Measurements from ENCODE around the gene METTL27.

DNA sequence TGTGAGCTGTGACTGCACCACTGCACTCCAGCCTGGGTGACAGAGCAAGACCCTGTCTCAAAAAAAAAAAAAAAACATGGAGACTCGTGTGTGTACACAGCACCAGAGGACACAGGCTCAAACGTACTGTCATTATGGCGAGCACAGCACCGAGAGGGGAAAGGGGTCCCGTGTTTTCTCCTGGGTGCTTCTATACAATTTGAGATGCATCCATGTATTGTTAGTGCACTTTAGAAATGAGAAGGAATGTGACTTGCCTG, 35.0 kb downstream of the FKBP6 start:
- PRO-cap: no peak

DNA sequence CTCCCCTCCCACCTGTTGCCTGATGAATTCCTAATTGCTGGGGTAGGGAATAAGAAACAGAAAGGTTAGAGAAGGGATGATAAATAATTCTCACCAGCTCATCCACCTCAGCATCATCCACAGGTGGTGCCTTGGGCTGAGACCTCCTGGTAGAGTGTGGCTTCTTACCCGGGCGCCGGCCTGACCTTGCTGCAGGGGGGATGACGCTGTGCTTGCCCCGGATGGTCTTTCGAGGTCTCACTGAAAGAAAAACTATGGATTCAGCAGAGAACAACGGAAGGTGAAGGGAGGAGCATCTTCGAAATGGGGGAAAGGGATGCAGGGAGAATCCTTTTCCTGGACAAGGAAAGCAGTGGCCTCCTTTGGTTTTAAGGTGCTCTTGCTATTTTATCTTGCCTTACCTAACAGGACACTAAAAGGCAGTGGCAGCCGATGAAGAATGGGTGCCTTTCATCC, 10.3 kb downstream of the FZD9 start:
- PRO-cap: no peak

DNA sequence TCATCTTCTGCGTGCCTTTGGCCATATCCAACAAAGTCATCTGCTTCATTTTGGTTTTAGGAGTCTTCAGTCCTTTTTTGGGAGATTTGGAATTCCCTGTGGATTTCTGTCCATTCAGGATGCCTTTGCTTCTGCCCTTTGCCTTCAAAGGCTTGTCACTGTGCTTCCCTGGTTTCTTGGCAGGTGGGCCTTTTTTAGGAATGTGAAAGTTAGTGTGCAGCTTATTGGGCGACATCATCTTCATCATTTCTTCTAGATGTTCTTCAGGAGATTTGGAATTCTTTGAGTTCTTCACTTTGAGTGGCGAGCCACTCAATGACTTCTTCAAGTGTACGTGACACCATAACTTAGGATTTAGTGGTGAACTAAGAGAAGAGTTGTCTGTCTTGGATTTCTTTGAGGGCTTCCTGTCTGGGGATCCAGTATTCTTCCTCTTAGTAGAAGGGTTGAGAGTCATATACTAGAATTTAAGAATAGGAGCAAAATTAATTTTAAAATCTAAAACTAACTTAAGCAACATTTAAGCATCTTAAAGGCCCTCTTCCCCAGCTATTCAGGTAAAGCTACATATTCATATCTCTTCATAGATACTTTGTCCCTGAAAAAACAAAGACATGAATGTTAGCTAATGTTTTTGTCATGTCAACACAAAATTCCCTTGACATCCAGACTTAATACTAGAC, 43.8 kb downstream of the BAZ1B start:
- PRO-cap: no peak

GRCh38 chr7:73508226-73508703, 13.8 kb downstream of the BAZ1B start:
- PRO-cap: no peak

DNA sequence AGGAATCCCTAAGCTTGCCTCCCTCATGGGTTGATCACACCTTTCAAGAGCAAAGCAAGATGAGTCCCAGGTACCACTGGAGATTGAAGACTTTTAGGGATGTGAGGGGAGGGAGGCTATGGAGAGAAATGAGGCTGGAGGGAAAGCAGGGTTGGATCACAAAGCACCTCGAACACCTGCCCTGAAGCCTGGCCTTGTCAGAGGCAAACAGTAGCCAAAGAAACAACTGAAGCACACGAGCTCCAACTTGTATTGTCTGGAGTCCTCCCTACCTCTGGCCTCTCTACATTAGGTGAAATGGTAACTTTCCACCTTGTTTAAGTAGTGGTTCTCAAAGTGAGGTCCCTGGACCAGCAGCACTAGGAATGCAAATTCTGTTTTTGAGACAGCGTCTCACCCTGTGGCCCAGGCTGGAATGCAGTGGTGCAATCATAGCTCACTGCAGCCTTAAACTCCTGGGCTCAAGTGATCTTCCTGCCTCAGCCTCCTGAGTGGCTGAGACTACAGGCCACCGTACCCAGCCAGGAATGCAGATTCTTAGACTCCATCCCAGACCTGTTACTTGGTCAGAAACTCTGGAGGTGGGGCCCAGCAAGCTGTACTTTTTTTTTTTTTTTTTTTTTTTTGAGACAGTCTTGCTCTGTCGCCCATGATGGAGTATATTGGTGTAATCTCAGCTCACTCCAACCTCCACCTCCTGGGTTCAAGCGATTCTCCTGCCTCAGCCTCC, 6.7 kb upstream of the TBL2 start:
- PRO-cap: no peak

- PRO-cap: no peak
These were observed 22.1 kb upstream of the TBL2 start for GRCh38 chr7:73600317-73601103.

DNA sequence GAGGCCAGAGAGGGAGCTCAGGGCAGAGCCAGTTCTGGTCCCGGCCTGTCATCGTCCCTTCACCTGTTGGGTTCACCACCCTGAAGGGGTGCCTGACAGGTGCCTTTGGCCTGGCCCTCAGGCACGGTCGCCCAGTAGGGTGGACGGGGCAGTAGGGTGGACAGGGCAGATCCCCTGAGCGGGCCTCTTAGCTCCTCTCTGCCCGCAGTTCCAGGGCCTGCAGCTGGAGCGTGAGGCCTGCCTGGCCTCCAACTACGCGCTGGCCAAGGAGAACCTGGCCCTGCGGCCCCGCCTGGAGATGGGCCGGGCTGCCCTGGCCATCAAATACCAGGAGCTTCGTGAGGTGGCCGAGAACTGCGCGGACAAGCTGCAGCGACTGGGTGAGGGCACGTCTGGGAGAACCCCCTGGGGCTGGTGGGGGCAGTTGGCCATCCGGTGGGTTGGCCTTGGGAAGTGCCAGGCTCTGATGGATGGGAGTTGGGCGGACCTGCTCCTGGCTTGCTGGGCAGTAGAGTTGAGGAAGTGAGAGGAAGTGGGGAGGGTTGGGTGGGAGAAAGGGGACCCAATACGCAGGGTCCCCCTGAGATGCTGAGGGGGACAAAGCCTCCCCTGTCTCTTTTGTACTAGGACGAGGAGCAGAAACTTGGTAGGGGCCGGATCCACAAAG, 1.7 kb downstream of the VPS37D start:
- PRO-cap: no peak

DNA sequence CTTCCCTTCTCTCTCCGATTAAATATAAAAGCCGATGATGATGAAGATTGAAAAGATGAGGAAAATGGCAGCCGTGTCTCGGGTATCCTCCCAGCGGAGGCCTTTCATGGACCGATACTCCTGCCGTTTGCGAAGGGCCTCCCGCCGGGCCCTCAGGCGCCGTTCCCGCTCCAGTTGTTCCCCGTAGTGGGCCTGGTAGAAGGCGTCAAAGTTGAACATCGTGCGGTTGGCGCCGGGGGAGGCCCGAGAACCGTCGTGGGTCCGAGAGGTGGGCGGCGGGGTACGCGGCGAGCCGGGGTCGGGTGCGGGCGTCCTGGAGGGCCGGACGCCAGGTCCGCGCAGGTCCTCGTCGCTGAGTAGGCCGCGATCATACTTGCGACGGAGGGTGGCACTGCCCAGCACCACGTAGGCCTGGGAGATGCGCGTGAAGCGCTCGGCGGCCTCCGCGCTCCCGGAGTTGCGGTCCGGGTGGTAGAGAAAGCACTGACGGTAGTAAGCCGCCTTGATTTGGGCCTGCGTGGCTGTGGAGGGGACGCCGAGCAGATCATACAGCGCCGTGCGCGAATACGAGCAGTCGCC, 439 bp downstream of the DNAJC30 start:
- PRO-cap: no peak

GRCh38 chr7:73697292-73697810, 14.0 kb downstream of the BUD23 start:
- PRO-cap: unidirectional peak, plus-strand start at chr7:73697522

DNA sequence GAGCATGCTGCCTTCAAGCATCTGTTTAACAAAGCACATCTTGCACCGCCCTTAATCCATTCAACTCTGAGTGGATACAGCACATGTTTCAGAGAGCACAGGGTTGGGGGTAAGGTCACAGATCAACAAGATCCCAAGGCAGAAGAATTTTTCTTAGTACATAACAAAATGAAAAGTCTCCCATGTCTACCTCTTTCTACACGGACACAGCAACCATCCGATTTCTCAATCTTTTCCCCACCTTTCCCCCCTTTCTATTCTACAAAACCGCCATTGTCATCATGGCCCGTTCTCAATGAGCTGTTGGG, 26.7 kb upstream of the CLDN3 start:
- PRO-cap: no peak

GRCh38 chr7:73823078-73823366, 7.8 kb upstream of the CLDN4 start:
- PRO-cap: no peak

GRCh38 chr7:73832656-73833228, 1.9 kb downstream of the CLDN4 start:
- PRO-cap: bidirectional peak, plus-strand start at chr7:73832834, minus-strand start at chr7:73832290; bidirectional peak, plus-strand start at chr7:73832907, minus-strand start at chr7:73832902

GRCh38 chr7:73842030-73842932, at the start of gene METTL27:
TSS of gene METTL27 (minus strand) at chr7:73842516.
- PRO-cap: bidirectional peak, plus-strand start at chr7:73842716, minus-strand start at chr7:73842507

- PRO-cap: no peak
These were observed 11.3 kb downstream of the ELN start for GRCh38 chr7:74039166-74039867.

DNA sequence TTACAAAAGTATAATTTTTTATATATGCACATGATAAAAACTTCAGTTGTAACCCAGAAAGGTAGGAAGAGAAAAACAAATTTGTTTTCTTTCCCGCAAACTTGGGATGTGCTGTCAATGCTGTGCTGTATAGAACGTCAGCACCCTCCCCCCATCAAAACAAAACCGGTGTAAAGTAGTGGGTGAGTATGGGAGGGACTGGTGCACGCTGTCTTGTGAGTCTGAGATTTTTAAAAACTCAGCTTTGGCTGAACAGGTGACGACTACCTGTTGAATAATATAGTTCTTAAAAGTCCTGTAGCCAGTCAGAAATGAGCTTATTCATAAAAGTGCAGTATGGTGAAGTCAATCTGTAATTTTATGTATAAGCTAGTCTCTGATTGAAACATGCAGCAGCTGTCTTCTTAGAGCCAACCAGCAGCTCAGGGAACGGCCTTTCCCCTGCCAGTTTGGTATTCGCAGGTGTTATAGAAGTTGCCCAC, 16.8 kb downstream of the EIF4H start:
- PRO-cap: no peak

DNA sequence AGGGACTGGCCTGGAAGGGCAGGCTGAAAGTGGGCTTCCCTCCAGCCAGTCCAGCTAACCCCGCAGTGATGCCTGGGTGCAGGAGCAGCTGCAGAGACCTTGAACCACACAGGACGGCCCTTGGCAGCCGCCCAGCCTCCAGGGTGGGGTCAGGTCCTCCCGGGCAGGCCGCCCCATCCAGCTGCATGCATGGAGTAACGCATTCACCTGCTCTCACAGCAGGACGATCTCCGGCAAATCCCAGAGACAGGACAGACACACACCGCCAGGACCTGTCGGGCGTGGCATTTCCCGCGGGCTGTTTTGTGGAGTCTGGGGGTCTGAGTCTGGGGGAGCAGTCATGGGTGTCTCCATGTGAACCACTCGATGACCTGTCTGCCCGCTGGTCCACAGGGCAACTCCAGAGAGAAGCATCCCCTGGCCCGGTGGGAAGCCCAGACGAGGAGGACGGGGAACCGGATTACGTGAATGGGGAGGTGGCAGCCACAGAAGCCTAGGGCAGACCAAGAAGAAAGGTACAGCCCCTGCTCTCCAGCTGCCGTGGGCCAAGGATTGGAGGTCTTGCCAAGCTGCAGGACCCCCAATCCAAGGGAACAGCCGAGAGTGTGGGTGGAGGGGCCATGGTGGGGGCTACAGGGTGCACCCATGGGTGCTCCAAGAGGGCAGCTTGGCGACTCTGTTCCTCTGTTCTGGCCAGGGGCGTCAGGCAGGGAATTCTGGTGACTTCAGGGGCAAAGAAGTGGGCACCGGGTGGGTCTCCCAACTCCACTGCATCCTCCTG, 14.6 kb downstream of the LAT2 start:
- PRO-cap: no peak

DNA sequence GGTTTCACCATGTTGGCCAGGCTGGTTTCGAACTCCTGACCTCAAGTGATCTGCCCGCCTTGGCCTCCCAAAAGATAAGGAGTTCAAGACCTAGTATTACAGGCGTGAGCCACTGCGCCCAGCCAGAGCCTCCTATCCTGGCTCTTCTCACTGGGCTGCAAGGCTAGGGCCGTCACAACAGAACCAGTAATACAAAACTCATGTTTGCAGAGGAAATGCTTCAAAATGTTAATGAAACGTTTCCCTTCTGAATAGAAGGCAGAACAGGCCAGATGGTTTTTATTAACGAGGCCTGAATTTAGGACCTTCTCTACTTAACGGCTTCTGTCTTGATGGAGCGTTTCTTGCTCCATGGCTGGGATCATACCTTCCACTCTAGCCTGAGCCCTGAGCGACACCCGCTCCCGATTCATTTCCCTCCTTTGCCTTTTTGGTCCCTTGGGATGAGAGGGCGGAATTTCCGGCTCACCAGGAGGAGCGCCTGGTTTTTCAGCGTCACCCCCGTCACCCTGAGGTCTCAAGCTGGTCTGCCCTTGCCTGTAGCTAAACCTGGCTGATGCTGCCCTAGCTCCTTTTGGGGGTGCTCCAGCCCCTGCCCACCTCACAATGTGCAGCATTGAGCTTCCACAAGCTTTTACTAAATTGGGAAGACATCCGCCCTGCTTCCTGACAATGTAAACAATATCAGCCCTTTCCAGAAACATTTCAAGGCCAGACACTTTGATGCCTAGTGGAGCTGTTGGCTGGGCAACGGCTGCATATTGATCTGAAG, 5.1 kb downstream of the CLIP2 start:
- PRO-cap: no peak

DNA sequence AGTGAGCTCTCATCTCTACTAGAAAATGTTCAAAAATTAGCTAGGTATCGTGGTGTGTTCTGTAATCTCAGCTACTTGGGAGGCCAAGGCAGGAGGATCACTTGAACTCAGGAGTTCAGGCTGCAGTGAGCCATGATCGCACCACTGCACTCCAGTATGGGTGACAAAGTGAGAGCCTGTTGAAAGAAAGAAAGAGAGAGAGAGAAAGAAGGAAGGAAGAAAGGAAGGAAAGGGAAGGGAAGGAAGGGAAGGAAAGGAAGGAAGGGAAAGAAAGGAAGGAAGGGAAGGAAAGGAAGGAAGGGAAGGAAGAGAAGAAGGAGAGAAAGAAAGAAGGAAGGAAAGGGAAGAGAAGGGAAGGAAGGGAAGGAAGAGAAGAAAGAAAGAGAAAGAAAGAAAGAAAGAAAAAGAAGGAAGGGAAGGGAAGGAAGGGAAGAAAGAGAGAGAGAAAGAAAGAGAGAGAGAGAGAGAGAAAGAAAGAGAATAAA, 61.5 kb downstream of the CLIP2 start:
- PRO-cap: no peak

DNA sequence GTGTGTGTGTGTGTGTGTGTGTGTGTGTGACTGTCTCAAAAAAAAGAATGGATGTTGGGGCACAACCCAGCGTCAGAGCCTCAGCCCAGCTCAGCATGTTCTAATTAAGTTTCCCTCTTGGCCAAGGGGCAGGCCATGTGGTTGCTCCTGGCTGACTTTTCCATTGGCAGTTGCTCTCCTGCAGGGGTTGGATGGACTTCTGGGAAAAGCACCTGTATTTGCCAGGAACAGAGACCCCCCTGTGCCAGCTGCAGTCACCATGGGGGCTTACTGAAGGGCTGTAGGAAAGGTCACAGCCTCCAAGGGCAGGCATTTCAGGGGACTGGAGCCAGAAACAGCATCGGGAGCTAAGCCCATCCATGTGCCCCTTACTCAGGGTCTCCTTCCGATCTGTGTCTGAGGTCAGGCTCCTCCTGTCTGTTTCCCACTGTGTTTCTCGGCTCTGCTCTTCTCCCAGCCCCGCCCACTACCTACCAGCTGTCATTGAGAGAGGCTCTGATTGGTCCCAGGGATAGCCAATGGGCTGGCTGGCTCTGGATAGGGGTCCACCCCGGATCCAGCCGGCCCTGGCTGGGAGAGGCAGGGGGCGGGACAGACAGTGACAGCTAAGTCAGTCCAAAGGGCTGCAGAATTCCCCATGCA, 75.9 kb downstream of the CLIP2 start:
- PRO-cap: no peak

DNA sequence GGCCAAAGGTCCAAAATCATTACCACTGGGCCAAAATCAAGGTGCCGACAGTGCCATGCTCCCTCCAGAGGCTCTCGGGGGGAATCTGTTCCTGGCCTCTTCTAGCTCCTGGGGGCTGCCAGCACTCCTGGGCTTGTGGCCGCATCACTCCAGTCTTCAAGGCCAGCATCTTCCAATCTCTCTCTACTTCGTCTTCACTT, 38.9 kb downstream of the GTF2IRD1 start:
- PRO-cap: no peak

Data from type B pancreatic cell (in vitro differentiated cells).